Endodermal cell (in vitro differentiated cells): Measurements from ENCODE around the gene H4C14.

DNA sequence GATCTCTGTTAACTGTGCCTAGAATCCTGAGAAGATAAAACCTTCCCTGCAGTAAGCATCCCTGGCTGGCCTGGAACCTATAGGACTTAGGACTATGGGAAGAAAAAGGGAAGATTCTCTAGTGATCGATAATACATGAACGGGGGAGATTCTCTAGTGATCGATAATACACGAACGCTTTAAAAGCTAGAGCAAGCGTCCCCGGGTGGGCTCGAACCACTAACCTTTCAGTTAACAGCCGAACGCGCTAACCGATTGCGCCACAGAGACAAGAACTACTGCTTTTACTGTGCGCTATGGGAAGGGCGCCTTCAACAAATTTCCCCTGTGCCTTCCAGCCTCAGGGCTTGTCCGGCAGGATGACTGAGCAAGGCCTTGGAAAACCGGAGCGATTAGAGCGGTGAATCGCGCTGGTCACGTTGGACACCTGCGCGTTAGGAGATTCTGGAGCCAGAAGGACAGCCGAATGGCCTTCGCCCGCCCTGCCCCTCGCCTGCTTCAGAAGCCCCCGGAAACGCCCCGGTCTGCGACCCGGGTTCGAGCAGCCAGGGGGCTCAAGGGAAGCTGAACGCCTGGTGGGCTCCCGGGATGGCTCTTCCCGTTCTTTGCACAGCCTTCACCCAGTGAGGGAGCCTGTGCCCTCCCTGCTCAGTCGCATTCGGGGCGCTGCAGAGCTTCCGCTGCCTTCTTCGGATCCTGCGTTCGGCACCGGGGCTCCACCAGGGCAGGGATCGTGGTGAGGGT, 103.6 kb downstream of the NBPF11 start:
- PRO-cap, result bidirectional peak, plus-strand start at position 343 of the sequence, minus-strand start at position 276 of the sequence; unidirectional peak, plus-strand start at position 623 of the sequence

GRCh38 chr1:148049064-148049628, 102.9 kb downstream of the NBPF11 start:
- PRO-cap, result no peak

DNA sequence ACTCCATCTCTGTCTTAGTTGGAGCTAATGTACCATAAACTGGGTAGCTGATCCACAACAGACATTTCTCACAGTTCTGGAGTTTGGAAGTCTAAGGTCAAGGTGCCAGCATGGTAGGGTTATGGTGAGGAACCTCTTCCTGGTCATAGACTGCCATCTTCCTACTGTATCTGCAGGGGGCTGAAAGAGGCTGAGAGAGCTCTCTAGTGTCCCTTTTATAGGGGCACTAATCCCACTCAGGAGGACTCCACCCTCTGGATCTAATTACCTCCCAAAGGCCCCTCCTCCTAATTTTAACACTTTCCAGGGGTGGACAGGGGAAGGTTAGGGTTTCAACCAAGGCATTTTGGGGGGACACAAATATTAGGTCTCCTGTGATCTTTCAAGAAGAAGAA, 145.0 kb upstream of the NBPF11 start:
- PRO-cap, result no peak

GRCh38 chr1:148318010-148319314, 164.6 kb downstream of the PPIAL4G start:
- PRO-cap, result no peak

DNA sequence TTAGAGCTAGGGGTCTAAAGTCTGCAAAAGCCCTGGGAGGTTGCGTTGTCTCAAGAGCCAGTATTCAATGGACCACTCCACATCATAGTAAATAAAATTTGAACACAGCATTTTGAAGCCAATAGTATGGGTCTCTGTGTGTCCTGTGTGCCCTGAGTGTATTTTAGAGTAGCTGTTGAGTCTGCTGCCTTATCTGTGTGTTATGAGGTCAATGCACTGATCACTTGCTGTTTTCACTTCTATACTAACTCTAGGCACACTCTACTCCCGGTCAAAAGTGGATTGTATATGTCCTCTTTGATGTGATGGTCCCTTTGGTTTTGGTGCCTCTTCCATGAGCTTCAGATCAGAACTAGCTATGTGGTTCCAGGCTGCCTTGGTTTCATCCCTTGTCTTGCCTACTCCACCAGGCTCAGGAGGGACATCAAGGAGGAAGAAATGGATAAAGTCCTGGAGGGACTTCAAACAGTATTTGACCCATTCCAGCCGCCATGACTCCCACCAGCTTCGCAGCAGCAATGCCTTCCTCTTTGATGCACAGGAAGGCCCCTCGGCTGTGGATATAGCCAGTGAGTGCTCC, 57.9 kb downstream of the PPIAL4G start:
- PRO-cap, result no peak

DNA sequence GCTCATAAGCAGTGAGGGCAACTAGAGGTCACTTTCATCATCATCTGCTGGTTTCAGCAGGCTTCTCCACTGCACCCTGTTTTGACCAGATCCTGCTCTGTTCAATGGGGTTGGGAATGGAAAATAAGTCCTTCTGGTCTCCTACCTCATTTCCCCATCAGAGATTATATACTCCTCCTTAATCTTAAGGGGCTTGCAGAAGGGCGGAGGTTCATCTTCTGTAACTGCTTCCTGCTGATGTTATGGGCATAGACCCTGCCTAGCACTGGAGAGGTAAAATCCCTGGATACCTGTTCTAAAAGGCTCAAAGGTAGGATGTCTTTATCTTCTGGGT, 49.9 kb downstream of the PPIAL4G start:
- PRO-cap, result no peak

DNA sequence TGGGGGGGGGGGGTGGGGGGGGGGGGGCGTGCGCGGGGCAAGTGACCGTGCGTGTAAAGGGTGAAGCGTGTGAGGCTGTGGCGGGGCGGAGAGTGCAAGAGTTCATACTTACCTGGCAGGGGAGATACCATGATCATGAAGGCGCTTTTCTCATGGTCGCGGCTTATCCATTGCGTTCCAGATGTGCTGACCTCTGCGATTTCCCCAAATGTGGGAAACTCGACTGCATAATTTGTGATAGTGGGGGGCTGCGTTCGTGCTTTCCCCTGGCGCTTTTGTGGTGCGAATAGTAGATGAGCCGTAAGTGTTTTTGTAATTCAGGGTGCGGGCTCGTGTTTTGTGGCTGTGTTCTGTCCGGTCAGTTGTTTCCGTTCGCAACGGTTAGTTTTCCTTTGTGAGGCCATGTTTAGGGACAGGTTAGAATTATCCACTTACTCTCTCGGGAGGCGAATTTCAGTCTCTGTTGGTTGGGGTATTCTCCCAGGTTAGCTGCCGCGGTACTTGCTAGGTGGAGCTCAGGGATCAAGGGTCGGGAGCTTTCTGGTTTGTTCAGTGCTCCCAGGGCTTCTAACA, 39.5 kb upstream of the PPIAL4G start:
- PRO-cap, result bidirectional peak, plus-strand start at position 105 of the sequence, minus-strand start at position 185 of the sequence

GRCh38 chr1:148958363-148958703, 114.1 kb downstream of the PDE4DIP start:
- PRO-cap, result no peak

DNA sequence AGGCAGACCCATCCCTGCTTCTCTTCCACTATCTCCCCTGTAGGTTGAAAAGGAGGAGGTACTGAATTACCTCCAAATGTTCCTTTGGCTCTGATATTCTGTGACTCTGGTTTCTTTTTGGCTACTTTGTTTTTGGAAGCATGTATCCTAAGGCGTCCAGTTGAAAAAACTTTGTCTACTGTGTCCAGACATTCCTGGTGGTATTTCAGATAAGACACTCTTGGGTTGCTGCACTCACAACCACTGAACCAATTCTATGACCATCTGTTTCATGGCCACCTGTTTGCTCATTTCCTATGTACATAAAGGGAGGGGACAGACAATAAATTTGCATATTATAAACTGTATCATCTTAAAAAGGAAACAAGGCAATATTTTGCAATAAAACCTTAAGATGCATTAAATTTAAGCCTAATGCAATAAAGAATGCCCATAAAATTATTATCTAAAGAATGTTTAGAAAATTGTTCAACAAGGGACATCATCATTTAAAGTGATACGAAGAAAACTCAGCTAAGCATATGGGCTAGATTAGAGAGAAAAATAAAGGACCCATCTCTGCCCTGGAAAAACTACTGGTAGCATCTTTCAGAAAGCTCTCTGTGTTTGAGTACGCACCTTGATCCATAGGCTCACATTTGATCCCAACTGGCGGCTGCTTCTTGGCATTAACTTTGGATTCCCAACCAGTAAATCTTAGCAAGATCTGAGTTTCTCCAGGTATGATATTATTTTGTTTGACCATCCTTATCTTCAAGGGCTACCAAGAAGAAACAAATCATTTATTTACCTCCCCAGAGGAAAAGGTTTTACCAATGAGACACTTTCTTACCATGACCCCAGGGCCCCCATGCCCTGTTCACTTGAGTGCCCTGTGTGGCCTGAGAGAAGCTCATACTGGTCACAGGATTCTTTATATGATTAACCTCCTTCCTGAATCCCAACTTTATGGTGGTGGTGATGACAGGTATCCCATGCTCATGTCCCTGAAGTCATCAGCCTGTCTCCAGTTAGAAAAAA, 12.9 kb downstream of the NBPF9 start:
- PRO-cap, result no peak

- PRO-cap, result no peak
These were observed 10.3 kb upstream of the NBPF9 start for GRCh38 chr1:149113553-149114093.

DNA sequence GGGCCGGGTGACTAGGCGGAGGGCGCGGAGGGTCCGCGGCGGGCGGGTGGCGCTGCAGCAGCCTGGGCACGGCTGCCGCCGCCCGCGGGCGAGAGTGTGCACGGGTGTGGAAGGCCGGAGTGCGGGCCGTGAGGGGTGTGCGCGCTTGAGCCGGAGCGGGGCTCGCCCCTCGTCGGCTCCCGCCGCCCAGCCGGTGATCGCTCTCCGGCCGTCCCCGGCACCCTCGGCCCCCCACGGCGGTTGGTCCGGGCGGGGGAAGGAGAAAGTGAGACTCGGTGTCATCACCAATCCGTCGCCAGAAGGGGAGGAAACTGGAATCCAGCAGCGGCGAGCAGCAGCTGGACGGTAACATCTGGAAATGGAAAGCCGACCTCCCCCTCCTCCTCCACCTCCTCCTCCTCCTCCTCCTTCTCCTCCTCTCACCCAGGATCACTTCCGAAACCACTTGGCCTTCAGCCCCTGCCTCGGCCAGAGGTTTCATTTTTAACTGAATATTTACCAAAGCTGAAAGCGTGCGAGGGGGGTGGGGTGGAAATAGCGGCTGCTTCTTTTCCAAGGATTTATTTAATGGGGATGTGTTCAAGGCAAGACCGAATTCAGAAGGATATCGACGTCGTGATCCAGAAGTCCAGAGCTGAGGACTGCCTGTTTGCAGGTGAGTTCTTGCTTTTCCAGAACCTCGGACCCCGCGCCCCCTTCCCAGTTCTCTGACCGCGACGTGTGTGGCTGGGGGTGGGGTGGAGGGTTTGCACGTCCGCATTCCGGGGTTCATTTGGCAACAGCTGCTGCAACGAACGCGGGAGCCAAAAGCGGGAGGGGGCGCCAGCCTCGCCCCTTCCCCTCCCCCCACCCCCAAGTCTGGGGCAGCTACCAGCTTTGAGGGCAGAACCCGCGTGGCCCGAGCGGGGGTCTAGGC, 72.5 kb upstream of the NBPF9 start:
- PRO-cap, result unidirectional peak, plus-strand start at position 287 of the sequence; bidirectional peak, plus-strand start at position 444 of the sequence, minus-strand start at position 360 of the sequence

DNA sequence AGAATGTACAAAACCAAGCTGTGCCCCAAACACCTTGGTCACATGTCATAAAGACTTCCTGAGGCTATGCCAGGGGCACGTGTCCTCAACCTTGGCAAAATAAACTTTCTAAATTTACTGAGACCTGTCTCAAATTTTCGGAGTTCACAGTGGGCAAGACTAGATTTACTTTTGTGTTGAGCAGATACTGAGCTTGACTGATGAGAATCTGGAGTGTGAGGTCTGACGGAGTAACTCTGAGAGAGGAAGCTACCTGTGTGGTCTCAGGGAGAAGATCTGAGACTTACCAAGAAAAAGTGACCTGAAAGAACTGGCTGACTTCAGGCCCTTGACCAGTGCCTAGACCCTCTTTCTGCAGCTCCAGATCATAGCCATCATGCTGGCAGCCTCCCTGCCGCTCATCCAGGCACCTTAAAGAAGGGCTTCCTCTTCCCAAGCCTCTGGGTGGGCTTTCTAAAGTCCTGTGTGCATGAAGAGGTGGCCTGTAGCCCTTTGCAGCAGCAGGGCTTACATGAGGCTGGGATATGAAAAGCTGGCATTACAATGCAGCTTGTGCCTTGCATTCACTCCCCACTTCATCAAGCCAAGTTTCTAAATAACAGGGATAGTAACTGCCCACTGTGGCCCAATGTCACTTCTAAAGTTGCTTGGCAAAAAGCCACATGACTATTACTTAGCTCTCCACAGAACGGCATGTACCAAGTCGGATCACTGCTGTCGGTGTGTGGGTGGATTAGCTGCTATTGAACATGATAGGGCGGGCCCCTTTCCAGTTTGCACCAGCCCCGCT, 125.0 kb upstream of the NBPF9 start:
- PRO-cap, result no peak

DNA sequence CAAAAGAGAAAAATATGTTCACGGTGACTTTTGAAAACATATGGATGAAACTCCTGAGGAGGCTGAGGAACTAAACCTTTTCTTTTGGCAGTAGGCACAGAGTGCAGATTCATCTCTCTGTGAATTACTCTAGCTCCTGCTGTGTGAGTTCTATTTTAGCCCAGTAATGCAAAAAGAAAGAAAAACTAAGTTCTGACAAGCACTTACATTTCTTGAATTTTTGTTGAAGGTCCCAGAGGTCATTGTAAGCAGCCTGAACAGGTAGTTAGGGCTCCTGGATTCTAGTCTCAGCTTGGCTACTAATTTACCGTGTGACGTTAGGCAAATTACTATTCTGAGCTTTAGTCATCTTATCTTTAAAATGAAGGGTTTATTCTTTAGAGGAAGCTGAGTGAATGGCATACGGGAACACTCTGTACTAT, 125.7 kb upstream of the NBPF9 start:
- PRO-cap, result no peak

GRCh38 chr1:149240298-149240581, 136.9 kb upstream of the NBPF9 start:
- PRO-cap, result no peak

- PRO-cap, result no peak
These were observed 137.5 kb upstream of the NBPF9 start for GRCh38 chr1:149240919-149241110.

DNA sequence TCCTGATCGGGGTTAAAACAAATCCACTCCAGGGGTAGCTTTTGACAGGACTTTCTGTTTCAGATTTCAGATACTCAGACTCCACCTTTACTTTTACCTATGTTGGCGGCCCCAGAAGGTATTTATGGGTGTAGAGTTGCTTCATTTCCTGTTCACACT, 24.6 kb downstream of the PPIAL4C start:
- PRO-cap, result no peak

DNA sequence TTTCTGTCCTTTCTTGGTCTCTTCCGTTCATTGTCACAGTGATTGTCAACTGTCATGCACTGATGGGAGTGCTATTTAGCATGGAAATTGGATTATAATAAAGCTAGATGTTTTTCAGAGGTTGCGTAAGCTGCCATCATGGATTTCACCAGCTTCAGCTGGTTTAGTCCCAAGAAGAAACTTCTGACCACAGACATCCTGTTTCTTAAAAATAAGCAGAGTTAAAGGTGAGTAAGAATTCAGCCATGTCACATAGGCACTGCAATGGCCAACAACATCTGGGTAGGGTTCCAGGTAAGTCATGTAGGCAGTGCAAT, 47.8 kb downstream of the PPIAL4C start:
- PRO-cap, result no peak

GRCh38 chr1:149832077-149833024, at the start of gene H4C14:
H4C14 (plus strand) TSS chr1:149832657.
- PRO-cap, result bidirectional peak, plus-strand start at chr1:149832657, minus-strand start at chr1:149832442

DNA sequence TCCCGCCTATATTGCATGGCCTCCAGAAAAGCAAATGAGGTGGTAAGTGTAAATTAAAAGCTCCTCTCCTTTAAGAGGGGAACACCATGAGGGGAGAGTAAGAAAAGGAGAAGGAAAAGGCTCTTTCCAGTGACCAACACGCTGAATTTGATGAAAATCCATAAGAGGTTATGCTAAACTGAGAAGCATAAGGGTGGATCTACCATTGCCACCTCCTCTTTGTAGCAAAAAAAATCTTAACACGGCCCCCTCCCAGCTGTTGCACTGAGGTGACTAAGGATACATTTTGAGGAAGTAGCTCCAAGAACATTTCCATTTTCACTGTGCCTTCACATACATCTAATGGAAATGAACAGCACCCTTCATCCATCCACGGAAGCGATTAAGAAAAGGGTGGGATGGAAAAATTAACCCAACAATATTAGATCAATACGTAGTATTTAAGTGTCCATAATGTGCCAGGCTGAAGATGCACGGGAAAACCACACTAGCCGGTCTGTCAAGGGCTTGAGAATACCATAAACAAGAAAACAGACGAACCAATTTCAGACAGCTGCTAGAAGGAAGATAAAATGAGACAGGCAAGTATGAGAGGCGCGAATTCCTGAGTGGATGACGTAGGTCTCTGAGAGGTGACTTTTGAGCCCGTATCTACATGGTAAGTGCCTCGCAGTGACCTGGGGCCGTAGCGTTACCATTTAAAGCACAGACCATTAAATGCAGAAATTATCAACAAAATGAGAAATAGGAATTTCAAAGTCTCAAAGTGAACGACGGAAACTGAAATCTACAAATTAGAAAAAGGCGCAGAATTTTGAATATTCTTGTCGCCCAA, 1.4 kb downstream of the H2BC21 start:
- PRO-cap, result bidirectional peak, plus-strand start at position 635 of the sequence, minus-strand start at position 563 of the sequence

DNA sequence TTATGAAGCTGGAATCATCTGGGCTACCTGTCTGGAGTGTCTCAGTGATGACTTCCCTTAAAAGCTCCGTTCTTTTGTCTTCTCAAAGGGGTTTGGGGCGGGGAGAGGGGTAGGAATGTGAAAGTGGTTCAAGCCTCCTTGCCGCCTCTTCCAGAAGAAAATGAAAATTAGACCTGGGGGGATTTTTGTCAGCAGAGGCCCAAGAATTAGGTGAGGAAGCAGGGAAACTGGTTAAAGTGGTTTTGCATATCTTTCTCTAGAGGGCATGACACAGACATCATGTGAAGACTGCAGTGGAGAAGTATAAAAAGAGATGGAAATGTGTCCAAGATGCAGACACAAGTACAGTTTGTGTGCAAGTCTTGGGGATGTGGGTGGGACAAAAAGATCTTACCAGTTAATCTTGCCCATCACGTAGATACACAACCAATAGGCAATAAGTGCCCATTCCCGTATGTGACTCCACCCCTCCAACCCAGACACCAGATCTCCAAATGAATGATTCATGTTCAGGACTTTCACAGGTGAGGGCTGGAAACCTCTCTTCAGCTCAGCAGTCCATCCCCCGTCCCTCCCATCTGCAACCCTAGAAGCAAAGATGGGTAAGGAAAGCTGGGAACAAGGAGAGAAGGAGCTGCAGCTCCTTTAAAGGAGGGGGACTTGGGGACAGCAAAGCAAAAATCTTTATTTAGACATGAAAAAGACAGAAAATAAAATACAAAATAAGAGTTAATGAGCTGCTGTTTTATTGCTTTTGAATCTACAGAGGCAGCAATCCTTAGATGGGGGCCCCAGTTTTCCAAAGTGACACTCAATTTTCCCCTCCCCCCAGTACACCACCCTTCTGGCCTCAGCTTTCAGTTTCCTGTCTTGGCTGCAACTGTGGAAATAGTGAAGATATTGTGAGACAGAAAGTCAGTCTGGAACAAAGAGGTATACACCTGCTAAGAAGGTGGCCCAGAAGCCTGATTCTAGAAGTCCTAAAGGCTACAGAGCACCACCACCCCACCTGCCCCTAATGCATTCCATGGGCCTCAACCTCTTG, 732 bp upstream of the MTMR11 start:
- PRO-cap, result no peak